Jejunum (tissue), 1 donor: ENCODE data around the gene EBP.

DNA sequence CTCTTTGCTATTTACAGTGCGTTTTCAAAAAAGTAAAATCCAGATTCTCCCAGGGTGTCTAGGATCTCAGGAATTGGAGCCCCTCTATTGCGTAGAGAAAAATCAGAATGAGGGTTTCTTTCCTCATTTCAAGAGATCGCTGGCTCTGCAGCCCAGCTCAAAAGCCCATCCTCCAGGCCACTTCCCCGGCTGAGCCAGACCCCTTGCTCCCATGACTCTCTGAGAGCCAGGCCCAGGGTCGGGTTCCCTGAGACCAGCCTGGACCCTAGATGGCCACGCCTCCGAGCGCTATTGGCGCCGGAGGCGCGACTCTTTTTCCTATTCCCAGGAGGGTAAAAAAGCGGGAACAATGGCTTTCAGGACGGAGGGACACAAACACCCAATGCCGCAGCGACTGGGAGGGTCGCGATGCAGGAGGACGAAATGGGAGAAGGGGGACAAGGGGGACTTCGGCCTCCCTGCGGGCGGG is 524 bp upstream of the KRBOX4 start:
- PRO-cap, result no peak

DNA sequence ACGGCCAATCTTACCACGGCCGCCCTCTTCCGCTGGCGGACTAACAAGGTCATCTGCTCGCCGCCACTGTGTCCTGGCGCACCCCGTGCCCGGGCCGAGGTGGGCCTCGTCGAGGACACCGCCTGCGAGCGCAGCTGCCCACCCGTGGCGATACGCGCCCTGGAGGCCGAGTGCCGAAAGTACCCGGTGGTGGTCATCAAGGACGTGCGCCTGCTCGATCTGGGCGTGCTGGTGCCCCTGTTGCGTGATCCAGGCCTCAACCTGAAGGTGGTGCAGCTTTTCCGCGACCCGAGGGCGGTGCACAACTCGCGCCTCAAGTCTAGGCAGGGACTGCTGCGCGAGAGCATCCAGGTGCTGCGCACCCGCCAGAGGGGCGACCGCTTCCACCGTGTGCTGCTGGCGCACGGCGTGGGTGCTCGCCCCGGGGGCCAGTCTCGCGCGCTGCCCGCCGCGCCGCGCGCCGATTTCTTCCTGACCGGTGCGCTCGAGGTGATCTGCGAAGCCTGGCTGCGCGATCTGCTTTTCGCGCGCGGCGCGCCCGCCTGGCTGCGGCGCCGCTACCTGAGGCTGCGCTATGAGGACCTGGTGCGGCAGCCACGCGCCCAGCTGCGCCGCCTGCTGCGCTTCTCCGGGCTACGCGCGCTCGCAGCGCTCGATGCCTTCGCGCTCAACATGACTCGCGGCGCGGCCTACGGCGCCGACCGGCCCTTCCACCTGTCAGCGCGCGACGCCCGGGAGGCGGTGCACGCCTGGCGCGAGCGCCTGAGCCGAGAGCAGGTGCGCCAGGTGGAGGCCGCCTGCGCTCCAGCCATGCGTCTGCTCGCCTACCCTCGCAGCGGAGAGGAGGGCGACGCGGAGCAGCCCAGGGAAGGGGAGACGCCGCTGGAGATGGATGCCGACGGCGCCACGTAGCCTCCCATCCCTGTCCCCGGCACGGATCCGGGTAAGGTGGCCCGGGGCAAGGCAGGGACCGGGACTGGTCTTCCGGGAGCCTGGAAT is 1.2 kb downstream of the CHST7 start:
- PRO-cap, result unidirectional peak, minus-strand start at position 387 of the sequence

- PRO-cap, result no peak
These were observed 24.2 kb downstream of the CHST7 start for GRCh38 chrX:46597658-46598187.

DNA sequence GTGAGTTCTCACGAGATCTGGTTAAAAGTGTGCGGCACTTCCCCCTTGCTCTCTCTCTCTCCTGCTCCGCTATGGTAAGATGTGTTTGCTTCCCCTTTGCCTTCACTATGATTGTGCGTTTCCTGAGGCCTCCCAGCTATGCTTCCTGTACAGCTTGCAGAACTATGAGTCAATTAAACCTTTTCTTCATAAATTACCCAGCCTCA is 53.1 kb downstream of the CHST7 start:
- PRO-cap, result no peak

DNA sequence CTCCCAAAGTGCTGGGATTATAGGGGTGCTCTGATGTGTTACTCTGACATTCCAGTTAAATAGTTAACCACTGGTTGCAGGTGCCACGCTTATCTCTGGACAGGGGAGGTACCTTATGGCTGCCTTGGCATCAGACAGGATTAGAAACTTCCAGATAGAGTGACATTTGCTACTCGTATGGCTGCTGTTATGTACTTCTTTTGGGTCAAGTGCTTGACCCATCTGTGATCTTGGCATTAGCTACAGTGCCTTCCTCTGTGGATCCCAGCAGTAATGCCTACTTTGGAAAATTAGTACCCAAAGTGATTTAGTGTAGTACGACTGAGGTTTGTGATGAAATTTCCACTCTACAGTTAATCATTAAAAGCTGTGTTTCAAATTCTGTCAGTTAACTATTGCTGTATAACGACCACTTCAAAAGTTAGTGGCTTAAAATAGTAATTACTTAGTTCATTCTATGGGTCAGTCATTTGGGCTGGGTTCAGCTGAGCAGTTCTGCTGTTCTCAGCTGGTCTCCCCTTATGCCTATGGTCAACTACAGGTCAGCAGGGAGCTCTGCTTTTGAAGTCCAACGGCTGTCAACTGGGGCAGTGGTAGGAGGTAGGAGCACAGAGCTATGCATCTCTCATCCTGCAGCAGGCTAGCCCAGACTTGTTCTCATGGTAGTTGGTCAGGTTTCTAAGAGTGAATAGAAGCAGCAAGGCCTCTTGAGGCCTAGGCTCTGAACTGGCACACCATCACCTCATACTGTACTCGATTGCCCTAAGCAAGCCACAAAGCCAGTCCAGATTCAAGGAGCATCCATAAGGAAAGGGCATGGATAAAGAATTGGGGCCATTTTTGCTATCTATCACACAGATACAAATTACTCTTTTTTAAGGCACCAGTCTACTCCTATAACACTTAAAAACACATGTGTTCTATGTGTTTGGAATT is 51.1 kb downstream of the JADE3 start:
- PRO-cap, result no peak

- PRO-cap, result bidirectional peak, plus-strand start at chrX:47191646, minus-strand start at chrX:47191529
These were observed 2.3 kb upstream of the UBA1 start for GRCh38 chrX:47191117-47192024.

DNA sequence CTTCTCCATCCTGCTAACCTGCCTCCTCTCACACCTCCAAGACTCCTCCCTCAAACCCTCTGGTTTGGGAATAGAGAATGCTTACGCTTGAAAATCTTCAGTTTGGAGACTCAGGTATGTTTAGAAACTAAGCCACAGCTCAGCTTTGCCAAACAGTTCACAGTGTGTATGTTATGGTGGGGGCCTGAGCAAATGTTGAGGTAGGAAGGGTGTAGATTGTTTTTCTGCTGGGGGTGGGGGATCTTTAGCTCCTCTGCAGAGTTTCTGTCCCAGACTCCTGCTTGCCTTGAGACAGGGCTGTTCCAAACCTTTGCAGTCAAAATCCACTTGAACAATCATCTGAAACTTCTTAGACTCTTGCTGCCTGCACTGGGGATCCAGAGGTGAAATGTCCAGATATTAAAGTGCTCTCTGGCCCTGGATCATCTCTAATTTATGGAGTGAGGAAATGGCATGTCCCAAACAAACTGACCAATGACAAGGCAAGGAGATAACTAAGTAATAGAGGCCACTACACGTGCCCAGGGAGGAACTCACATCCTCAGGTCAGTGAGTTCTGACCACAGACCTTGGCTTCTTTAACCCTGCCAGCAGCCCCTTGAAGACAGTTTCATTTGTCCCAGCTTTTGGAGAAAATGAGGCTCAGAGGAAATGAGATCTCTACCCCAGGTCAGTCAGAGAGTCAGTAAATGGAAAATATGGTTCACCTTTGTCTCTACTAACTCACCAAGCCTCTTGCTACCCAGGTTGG is 2.9 kb downstream of the UBA1 start:
- PRO-cap, result no peak

- PRO-cap, result no peak
These were observed 6.9 kb downstream of the UBA1 start for GRCh38 chrX:47200352-47201045.

GRCh38 chrX:47202137-47202807 is 8.6 kb downstream of the UBA1 start:
- PRO-cap, result no peak

GRCh38 chrX:47209396-47209857 is 9.1 kb upstream of the CDK16 start:
- PRO-cap, result no peak

GRCh38 chrX:47297585-47298322 is 64.9 kb downstream of the USP11 start:
- PRO-cap, result no peak

- PRO-cap, result no peak
These were observed 26.8 kb downstream of the ZNF41 start for GRCh38 chrX:47456138-47456749.

GRCh38 chrX:47462745-47463123 is 20.3 kb downstream of the ZNF41 start:
- PRO-cap, result no peak

DNA sequence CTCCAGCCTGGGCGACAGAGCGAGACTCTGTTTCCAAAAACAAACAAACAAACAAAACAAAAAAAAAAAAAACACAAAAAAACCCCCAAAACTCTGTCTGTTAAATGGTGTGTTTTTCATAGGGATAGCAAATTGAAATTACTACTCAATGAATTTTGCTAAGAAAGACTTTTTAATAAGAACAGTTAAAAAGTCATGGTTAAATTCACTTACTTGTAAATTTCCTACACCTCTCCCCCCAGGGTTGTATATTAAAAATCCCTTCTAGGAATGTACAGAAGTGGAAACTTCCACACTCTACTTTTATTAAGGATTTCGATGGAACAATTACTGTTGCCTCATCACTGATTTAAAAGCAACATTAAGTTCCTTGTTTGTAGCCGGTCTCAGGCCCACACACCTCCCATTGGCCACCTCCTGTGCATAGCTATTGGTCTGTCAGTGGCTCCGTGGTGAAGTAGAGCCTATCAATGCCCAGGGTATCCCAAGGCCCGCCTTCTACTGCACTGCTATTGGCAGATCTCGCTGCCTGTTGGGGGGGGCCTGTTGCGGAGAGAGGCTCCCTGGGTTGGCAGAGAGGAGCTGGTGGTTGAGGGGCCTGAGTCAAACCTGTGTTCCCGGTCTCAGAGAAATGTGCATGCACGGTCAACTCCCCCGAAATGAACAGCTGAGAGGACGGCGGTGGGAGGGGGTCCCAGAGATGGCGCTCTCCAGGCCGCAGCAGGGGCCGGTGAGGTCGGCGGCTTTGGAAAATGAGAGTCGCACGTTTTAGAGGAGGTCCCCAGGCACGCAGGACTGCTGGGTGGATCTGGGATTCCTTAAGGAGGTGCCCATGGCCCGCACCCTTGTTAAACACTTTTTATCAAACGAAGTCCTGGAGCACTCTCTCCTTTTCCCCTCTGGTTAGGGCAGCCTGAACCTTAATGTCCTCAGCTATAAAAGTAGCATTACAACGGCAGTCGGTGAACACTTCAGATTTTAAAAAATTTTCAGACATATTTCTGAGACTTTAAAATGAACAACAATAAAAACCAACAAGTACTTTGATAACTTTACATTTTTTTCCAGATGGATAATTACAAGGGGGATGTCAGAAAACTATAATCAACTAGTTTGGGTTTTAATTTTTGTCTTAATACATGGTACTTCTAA is 4.8 kb upstream of the ARAF start:
- PRO-cap, result unidirectional peak, plus-strand start at position 549 of the sequence

- PRO-cap, result no peak
These were observed 1.8 kb downstream of the ARAF start for GRCh38 chrX:47562338-47563585.

DNA sequence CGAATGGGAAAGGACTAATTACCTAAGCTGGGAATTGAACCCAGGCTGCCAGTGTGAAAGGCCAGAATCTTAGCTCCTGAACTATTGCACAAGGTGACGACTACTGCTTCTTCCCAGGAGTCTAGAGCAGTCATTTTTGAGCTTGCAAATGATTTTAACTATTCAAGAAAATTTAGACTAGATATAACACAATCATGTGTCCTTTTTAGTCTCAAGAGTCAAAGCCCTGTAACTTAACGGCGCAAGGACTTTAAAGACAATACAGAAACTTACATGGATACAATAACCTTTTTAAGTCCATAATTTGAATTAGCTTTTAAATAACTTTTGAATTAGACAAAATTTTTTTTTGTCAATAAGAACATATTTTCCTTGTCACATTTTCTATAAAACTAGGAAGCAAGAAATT is 34.0 kb upstream of the ZNF81 start:
- PRO-cap, result no peak

GRCh38 chrX:47863225-47863627 is 26.5 kb downstream of the ZNF81 start:
- PRO-cap, result no peak

DNA sequence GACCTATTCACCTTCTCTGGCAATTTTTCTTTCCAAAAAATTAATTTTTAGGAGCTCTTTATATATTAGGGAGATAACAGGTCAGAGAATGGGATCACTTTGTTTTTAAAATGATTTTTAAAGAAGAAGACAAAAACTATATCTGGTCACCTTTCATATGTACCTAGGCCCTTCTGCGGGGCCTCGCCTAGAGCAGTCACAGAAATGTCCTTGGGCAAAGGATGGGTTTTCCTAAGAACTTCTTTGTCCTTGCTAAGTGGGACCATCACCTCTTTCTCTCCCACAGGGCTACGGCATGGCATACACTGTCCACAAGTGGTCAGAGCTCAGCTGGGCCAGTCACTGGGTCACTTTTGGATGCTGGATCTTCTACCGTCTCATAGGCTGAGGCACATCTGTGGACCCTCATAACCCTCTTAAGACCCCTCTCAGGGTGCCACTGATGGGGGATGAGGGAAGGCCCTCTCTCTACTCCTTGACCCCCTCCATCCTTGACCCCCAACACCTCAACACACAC is 1.5 kb upstream of the EBP start:
- PRO-cap, result no peak

DNA sequence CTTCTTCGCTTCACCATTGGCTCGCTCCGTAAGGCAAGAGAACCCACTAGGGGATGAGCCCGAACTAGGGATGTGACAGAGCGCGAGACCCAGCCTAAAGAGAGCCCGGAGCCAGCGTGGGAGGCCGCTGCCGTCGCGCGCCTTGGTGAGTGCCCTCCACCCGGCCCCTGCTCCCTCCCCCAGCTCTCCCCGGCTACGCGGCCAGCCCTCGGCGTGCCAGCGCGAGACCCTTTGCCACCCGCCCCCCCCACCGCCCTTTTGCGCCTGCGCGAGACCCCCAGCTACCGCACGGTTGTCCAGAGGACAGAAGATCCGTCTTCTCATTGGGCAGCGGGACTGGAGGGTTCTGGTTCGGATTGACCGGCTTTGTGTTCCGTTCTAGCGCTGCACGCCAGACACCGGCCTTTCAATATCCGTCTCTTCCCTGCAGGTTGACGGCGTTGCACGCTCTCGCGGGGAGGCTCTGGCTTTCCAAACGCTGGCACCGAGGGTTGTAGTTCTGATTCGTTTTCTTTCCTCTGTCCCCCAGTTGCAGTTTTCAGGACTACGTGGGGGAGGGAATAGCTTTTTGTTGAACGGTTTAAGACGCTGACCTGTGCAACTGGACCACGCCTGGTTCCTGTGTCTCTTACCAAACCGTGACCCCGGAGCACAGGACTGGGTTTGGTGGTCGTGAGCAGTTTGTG is at the start of gene EBP:
TSS of gene EBP (plus strand) at position 46 of the 686 bp plus-strand sequence.
- PRO-cap, result unidirectional peak, plus-strand start at position 97 of the sequence; unidirectional peak, plus-strand start at position 323 of the sequence

DNA sequence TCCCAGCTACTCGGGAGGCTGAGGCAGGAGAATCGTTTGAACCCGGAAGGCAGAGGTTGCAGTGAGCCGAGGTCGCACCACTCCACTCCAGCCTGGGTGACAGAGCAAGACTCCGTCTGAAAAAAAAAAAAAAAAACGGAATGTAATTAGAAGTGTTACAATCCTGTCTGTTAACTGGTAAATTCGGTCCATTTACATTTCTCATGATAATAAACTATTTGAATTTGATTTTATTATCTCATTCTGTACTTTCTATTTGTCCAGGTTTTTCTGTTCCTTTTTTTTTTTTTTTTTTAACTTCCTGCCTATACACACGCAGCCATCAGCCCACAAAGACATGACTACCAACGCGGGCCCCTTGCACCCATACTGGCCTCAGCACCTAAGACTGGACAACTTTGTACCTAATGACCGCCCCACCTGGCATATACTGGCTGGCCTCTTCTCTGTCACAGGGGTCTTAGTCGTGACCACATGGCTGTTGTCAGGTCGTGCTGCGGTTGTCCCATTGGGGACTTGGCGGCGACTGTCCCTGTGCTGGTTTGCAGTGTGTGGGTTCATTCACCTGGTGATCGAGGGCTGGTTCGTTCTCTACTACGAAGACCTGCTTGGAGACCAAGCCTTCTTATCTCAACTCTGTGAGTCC is 1.9 kb downstream of the EBP start:
- PRO-cap, result no peak